Endothelial cell of umbilical vein (primary cell): ENCODE results near the genes GGTLC3, DGCR6, TSSK2 and TXNRD2.

- PRO-cap: no peak
CAGE:
- cytosol, long polyA minus RNA: no peak
- cytosol, long polyA plus RNA: no peak
- long polyA plus RNA: no peak
- nucleus, long polyA minus RNA: no peak
- nucleus, long polyA plus RNA: no peak
Observed at GRCh38 chr22:18115780-18116289, 5.2 kb downstream of the TUBA8 start.

GRCh38 chr22:18517940-18518285 is at the start of gene GGTLC3:
Gene GGTLC3, minus strand, starts transcription at chr22:18518161.
- PRO-cap: no peak
CAGE:
- cytosol, long polyA minus RNA: no peak
- cytosol, long polyA plus RNA: no peak
- long polyA plus RNA: no peak
- nucleus, long polyA minus RNA: no peak
- nucleus, long polyA plus RNA: no peak

DNA sequence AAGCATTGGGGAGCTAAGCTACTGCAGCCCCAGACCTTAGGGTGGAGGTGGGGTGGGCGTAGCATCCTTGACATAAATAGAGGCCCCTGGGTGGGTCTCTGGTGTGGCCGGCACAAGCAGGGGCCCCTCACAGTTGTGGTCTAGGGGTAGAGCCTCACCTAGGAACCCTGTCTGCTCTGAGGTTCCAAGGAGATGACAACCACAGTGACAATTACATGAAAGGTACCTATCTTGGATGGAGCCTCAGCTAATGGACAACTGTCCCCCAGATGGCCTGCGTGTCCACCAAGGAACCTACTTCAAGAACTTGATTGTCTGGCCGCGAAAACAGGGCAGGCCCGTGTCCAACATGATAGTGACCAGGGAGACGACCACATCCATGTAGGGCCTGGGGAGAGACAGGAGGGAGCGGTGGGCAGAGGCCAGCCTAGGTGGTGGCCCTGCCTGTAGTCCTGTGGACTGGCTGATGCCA is 8.0 kb downstream of the TMEM191B start:
- PRO-cap: no peak
CAGE:
- cytosol, long polyA minus RNA: no peak
- cytosol, long polyA plus RNA: no peak
- long polyA plus RNA: no peak
- nucleus, long polyA minus RNA: no peak
- nucleus, long polyA plus RNA: no peak

DNA sequence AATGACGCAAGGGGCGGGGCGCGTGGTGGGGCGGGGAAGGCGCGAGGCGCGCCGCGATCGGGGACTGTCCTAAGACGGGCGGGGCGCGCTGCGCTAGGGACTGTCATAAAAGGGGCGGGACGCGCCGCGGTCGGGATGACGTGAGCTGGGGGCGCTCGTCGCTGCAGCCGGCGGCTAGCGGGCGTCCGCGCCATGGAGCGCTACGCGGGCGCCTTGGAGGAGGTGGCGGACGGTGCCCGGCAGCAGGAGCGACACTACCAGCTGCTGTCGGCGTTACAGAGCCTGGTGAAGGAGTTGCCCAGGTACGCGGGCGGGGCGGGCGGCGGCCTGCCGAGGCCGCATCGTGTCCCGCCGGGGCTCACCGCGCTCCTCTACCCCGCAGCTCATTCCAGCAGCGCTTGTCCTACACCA is at the start of gene DGCR6:
Gene DGCR6, plus strand, starts transcription at position 138 of the 411 bp plus-strand sequence.
- PRO-cap: no peak
CAGE:
- cytosol, long polyA minus RNA: no peak
- cytosol, long polyA plus RNA: no peak
- long polyA plus RNA: no peak
- nucleus, long polyA minus RNA: no peak
- nucleus, long polyA plus RNA: no peak

DNA sequence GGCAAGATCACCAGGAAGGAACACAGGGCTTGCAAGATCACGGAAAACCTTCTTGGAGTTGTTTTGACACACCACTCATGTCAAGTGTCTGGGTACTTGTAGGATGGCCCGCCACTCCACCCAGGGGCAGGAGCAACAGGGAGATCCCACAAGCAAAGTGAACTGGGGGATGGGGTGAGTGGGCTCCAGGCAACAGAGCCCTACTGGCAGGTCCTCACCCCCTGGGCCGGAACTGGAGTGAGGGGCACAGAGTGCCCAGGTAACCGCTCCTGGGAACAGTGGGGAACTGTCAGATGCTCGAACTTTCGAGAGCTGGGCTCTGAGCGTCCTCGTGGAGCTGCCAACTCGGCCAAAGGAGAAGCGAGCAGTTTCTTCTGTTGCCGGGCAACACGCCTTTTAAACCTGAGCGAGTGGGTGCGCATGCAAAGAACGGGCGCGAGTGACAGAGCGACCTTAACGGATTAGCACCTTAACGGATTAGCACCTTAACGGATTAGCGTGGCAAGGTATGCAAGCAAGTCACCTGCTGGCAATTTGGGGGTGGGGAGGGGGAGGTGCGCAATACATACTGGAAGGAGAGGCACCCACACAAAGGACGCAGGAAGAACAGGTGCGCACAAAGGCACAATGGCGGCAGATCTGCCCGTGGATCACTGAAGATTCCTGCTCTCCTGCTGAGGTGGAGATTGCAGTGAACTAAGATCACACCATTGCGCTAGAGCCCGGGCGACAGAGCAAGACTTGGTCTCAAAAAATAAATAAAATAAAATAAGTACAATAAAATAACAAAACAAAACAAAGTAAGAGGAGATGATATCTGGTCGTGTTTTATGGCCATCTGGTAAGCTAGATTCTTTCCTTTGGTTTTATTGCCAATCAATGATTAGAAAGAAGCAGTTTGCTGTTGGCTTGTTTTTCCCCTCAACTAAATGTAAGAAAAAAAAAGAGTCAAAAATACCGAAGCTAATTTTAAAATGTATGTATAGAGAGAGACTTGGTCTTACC is 61.9 kb upstream of the PRODH start:
- PRO-cap: no peak
CAGE:
- cytosol, long polyA minus RNA: no peak
- cytosol, long polyA plus RNA: no peak
- long polyA plus RNA: no peak
- nucleus, long polyA minus RNA: no peak
- nucleus, long polyA plus RNA: no peak

DNA sequence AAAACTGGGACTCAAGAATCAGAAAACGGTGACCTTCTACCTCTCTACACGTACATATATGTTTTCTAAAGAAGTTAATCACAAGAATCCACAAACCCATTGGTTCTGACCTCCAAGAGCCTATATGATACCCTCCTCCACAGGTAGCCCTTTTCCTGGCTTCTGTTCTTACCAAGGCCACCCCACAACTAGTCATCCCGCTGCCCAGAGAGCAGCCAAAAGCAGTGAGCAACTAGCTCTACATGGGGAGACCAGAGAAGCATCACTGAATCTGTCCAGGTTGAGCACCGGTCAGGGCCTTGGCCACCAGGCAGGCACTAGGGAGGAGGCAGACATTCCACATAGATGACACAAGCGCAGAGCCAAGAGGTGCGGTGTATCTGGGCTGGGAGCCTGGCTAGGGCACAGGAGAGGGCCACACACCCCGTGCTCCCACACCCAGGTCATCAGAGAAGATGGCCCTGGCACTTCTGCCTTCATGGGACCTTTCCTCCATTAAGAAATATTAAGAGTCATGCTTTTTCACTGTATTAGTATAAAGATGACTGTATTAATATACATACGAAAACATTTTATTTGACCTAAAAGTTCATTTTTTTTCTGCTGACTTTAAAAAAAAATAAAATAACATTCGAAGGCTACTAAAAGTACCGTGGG is 1.4 kb downstream of the DGCR2 start:
- PRO-cap: no peak
CAGE:
- cytosol, long polyA minus RNA: no peak
- cytosol, long polyA plus RNA: no peak
- long polyA plus RNA: no peak
- nucleus, long polyA minus RNA: no peak
- nucleus, long polyA plus RNA: no peak

- PRO-cap: no peak
CAGE:
- cytosol, long polyA minus RNA: no peak
- cytosol, long polyA plus RNA: no peak
- long polyA plus RNA: no peak
- nucleus, long polyA minus RNA: no peak
- nucleus, long polyA plus RNA: no peak
Observed at GRCh38 chr22:19131089-19131370, at the start of gene TSSK2. Gene TSSK2, plus strand, starts transcription at chr22:19131308.

DNA sequence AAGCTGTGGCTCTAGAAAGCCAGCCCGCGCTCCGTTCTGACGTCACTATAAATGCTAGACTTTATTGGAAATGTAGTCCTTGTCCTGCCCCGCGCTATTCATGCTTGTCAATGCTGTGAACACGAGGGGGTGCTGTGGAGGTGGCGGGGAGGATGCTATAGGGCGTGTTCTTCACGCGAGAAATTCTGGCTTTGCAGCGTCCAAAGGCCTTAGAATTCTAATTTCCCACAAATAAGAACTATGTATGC is 216 bp upstream of the ESS2 start:
- PRO-cap: no peak
CAGE:
- cytosol, long polyA minus RNA: no peak
- cytosol, long polyA plus RNA: no peak
- long polyA plus RNA: no peak
- nucleus, long polyA minus RNA: no peak
- nucleus, long polyA plus RNA: no peak

DNA sequence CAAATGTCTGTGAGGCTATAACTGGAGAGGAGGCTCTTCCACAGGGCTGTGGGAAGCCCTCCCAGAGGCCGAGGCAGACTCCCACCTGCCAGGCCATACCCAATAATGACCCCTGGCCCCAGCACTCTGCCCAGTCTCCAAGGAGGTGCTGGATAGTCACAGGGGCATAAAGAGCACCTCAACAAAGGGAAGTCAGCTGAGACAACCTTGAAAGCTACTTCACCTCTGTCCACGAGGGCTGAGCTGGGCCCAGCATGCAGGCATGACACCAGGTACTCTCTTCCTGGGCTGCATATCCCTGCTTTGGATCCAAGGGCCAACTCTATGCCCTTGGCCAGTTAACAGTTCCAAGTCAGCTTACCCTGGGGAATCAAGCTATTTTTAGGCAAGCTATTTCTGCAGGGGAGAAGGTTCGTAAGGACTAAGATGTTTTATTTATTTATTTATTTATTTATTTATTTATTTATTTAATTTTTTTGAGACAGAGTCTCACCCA is 40.2 kb upstream of the SLC25A1 start:
- PRO-cap: no peak
CAGE:
- cytosol, long polyA minus RNA: no peak
- cytosol, long polyA plus RNA: no peak
- long polyA plus RNA: no peak
- nucleus, long polyA minus RNA: no peak
- nucleus, long polyA plus RNA: no peak

- PRO-cap: no peak
CAGE:
- cytosol, long polyA minus RNA: no peak
- cytosol, long polyA plus RNA: no peak
- long polyA plus RNA: no peak
- nucleus, long polyA minus RNA: no peak
- nucleus, long polyA plus RNA: no peak
Observed at GRCh38 chr22:19361400-19362602, 69.7 kb downstream of the HIRA start.

DNA sequence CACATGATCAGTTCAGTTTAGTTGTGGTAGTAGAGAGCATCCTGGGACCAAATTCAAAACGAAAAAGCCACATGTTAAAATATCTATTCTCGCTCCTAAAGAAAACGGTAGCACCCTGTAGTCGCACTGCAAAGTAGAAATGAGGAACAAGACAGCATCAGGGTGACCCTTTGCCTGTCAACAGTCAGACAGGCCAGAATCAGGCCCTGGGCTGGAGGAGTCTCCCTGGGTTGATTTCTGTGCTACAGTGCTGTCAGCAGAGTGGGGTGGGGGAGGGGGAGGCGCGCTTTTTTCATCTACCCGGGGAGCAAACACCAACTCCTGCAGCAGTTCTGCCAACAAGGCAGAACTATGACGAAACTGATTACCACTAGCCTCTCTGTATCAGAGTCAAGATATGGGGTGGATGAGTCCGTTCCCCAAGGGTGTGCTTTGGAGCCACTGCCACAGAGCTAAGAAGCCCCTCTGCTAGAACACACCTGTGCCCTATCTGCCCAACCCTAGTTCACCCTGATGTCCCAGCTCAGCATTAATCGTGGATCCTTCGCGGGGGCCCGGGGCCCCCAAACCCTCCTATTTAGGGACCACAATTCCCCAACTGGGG is 1.1 kb downstream of the HIRA start:
- PRO-cap: no peak
CAGE:
- cytosol, long polyA minus RNA: no peak
- cytosol, long polyA plus RNA: no peak
- long polyA plus RNA: no peak
- nucleus, long polyA minus RNA: start-site peak on the minus strand centred at position 521 of the sequence, 202 bp wide, 28 reads
- nucleus, long polyA plus RNA: no peak

- PRO-cap: no peak
CAGE:
- cytosol, long polyA minus RNA: no peak
- cytosol, long polyA plus RNA: no peak
- long polyA plus RNA: no peak
- nucleus, long polyA minus RNA: start-site peak on the minus strand at chr22:19446363-19446503, 18 reads; start-site peak on the minus strand at chr22:19446625-19446736, 49 reads
- nucleus, long polyA plus RNA: no peak
Observed at GRCh38 chr22:19446180-19446821, 1.2 kb downstream of the C22orf39 start.

GRCh38 chr22:19460767-19462154 is 13.8 kb upstream of the C22orf39 start:
- PRO-cap: no peak
CAGE:
- cytosol, long polyA minus RNA: no peak
- cytosol, long polyA plus RNA: no peak
- long polyA plus RNA: no peak
- nucleus, long polyA minus RNA: no peak
- nucleus, long polyA plus RNA: no peak

- PRO-cap: no peak
CAGE:
- cytosol, long polyA minus RNA: no peak
- cytosol, long polyA plus RNA: no peak
- long polyA plus RNA: no peak
- nucleus, long polyA minus RNA: no peak
- nucleus, long polyA plus RNA: no peak
Observed at GRCh38 chr22:19544026-19544715, 20.0 kb upstream of the CLDN5 start.

- PRO-cap: no peak
CAGE:
- cytosol, long polyA minus RNA: no peak
- cytosol, long polyA plus RNA: no peak
- long polyA plus RNA: no peak
- nucleus, long polyA minus RNA: no peak
- nucleus, long polyA plus RNA: no peak
Observed at GRCh38 chr22:19644003-19644632, 70.2 kb upstream of the SEPTIN5 start.

DNA sequence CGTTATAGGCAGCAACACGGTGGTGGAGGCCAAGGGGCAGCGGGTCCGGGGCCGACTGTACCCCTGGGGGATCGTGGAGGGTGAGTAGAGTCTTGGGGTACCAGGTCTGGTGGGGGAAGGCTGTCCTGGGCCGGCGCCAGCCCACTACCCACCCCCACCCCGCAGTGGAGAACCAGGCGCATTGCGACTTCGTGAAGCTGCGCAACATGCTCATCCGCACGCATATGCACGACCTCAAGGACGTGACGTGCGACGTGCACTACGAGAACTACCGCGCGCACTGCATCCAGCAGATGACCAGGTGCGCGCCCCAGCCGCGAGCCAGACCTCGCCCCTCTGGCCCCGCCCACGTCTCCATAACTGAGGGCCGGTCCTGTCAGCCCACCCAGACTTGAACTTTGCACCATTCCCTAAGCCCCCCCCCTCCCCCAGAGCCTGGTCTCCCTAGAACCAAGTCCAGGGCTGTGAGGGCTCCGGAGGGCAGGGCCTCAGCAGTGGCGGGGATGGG is 1.6 kb upstream of the GP1BB start:
- PRO-cap: no peak
CAGE:
- cytosol, long polyA minus RNA: no peak
- cytosol, long polyA plus RNA: no peak
- long polyA plus RNA: no peak
- nucleus, long polyA minus RNA: no peak
- nucleus, long polyA plus RNA: no peak

DNA sequence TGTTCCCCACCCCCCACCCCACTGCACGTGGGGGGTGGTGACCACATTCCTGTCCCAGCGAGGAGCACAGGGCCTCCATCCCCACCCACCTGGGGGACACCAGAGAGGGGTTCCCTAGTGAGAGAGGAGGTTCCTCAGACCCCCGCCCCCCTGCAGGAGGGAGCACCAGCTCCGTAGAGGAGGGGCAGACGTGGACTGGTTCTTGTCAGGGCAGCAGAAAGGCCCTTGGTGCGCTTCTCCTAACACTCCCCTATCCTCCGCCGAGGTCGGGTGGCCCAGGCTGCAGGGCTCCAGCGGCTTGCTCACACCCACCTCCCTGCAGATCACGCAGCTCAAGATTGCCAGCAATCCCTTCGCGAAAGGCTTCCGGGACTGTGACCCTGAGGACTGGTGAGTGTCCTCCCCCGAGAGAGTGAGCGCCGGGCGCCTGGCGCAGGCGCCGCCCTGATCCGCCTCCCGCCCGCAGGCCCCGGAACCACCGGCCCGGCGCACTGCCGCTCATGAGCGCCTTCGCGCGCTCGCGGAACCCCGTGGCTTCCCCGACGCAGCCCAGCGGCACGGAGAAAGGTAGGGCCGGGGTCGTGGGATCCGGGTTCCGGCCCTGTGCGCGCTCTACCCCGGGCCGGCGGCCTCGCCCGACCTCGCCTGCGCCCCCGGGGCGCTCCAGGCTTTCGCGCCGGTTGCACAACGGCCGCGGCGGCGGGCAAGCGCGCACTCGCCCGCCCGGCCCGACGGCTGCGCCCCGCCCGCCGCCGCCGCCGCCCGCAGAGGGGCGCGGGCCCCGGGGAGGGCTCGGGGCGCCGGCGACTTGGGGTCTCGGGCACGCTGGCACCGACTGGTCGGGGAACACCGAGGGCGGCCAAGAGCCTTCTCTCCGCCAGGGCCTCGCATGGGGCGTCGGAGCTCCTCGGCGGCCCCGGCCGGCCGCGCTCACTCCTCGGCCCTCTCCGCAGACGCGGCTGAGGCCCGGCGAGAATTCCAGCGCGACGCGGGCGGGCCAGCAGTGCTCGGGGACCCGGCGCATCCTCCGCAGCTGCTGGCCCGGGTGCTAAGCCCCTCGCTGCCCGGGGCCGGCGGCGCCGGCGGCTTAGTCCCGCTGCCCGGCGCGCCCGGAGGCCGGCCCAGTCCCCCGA is 5.2 kb downstream of the TBX1 start:
- PRO-cap: unidirectional peak, plus-strand start at position 971 of the sequence
CAGE:
- cytosol, long polyA minus RNA: no peak
- cytosol, long polyA plus RNA: no peak
- long polyA plus RNA: no peak
- nucleus, long polyA minus RNA: no peak
- nucleus, long polyA plus RNA: no peak

DNA sequence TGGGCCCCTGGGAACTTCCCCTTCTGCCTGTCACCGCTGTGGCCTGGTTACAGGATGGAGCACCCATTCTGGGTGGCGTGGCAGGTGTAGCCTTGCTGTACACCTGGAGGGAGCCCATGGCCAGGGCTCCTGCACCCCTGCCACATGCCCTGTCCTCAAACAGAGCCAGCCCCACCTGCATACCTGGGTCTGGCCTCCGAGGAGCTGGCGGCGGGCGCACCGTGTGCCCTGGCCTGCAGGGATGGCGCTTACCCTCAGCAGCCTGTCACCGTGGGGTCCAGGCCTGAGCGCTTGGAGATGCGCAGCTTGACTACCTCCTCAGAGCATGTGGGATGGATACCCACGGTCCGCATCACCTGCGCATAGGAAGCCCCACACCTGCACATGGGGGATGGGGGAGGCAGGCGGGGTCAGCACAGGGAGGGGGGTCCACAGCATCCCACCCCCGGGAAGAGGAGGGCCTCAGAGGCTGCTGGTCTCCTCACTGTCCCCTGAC is 22.2 kb upstream of the GNB1L start:
- PRO-cap: no peak
CAGE:
- cytosol, long polyA minus RNA: no peak
- cytosol, long polyA plus RNA: no peak
- long polyA plus RNA: no peak
- nucleus, long polyA minus RNA: no peak
- nucleus, long polyA plus RNA: no peak

GRCh38 chr22:19891411-19892530 is 37.1 kb upstream of the GNB1L start:
- PRO-cap: bidirectional peak, plus-strand start at chr22:19891855, minus-strand start at chr22:19891709
CAGE:
- cytosol, long polyA minus RNA: no peak
- cytosol, long polyA plus RNA: no peak
- long polyA plus RNA: no peak
- nucleus, long polyA minus RNA: no peak
- nucleus, long polyA plus RNA: no peak

GRCh38 chr22:19941609-19942151 is at the start of gene TXNRD2:
Gene TXNRD2, minus strand, starts transcription at chr22:19941818.
- PRO-cap: bidirectional peak, plus-strand start at chr22:19941871, minus-strand start at chr22:19941818
CAGE:
- cytosol, long polyA minus RNA: start-site peak on the plus strand at chr22:19941801-19941871, 127 reads
- cytosol, long polyA plus RNA: start-site peak on the plus strand at chr22:19941770-19941892, 2,411 and 2,078 reads in 2 replicates; start-site peak on the plus strand at chr22:19942101-19942130, 193 and 148 reads in 2 replicates
- long polyA plus RNA: start-site peak on the plus strand at chr22:19941792-19941886, 3,973 and 2,818 reads in 2 replicates; start-site peak on the plus strand at chr22:19942101-19942130, 374 and 286 reads in 2 replicates
- nucleus, long polyA minus RNA: start-site peak on the plus strand at chr22:19941297-19942124, 612 reads
- nucleus, long polyA plus RNA: start-site peak on the plus strand at chr22:19941793-19941871, 448 and 438 reads in 2 replicates; start-site peak on the plus strand at chr22:19942021-19942126, 87 and 91 reads in 2 replicates